Left colon (tissue), 1 donor: ENCODE results near the gene LDB3.

DNA sequence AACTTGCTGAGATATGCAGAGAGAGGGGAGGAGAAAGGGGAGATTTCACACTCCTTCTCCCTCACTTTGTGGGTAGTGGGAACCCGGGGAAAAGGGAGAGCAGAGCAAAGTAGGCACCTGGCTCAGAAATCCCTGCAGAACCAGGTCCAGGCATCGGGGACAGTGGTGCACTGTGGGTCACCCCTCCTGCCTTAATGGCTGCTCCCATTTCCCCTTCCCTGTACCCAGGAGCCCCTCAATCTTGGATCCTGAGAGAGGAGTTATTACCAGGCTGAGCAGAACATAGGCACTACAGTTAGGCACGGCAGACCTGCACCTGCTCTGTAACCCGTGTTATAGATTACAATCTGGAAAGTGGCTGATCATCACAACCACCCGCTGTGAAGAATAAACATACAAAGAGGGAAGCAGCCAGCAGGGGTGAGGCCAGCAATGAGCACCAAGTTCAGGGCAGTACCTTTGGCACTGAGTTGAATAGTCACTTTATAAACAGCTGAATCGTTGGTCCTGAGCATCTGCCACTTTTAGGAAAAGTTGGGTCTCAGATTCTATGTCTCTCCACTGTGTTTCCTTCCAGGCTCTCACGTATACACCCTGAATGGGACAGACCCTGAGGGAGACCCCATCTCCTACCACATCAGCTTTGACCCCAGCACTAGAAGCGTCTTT lies 1.7 kb downstream of the CDHR1 start:
- PRO-cap, result bidirectional peak, plus-strand start at position 486 of the sequence, minus-strand start at position 331 of the sequence

- PRO-cap, result no peak
Observed at GRCh38 chr10:84296401-84297135, 31.8 kb upstream of the CCSER2 start.

GRCh38 chr10:84329345-84329578 lies 873 bp downstream of the CCSER2 start:
- PRO-cap, result no peak

- PRO-cap, result no peak
Observed at GRCh38 chr10:86401988-86402880, 35.6 kb upstream of the GRID1 start.

- PRO-cap, result no peak
Observed at GRCh38 chr10:86668193-86669179, at the start of gene LDB3. Gene LDB3 (plus strand): TSS chr10:86668511.

- PRO-cap, result no peak
Observed at GRCh38 chr10:86690850-86691251, 22.5 kb downstream of the LDB3 start.

GRCh38 chr10:86693638-86694178 lies 25.4 kb downstream of the LDB3 start:
- PRO-cap, result no peak

DNA sequence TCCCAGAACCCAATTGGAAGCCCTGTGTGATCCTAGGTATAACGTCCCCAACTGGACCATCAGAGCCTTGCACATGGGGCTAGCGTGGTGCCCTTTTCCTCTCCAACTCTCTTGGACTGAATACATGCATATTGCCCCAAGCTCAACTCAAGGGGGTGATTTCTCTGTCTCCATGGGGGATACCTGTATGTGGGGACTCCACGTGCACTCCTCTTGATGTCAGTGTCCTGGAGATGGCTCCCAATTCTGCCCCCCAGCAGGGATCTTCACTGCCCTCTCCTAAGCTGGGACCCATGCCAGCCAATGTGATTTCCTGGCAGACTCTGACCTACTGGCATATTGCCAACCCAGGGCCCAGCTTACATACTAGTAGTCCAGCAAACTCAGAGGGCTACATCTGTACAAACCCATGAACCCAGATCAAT lies 26.3 kb upstream of the BMPR1A start:
- PRO-cap, result no peak

GRCh38 chr10:86732626-86733152 lies 23.7 kb upstream of the BMPR1A start:
- PRO-cap, result no peak

DNA sequence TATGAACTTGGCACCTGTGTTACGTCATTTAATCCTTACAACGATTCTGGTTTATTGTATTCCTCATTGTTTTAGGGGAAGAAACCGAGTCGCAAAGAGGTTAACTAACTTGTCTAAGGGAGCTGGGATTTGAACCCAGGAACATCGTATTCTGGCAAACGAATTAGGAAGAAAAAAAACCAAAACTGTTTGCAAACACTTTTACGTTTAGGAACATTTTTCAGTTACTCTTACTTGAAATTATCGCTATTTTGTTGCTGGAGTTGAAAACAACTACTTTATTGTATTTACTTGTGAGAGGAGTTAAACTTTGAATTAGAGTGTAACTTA lies 1.3 kb downstream of the BMPR1A start:
- PRO-cap, result bidirectional peak, plus-strand start at position 66 of the sequence, minus-strand start outside the sequence

DNA sequence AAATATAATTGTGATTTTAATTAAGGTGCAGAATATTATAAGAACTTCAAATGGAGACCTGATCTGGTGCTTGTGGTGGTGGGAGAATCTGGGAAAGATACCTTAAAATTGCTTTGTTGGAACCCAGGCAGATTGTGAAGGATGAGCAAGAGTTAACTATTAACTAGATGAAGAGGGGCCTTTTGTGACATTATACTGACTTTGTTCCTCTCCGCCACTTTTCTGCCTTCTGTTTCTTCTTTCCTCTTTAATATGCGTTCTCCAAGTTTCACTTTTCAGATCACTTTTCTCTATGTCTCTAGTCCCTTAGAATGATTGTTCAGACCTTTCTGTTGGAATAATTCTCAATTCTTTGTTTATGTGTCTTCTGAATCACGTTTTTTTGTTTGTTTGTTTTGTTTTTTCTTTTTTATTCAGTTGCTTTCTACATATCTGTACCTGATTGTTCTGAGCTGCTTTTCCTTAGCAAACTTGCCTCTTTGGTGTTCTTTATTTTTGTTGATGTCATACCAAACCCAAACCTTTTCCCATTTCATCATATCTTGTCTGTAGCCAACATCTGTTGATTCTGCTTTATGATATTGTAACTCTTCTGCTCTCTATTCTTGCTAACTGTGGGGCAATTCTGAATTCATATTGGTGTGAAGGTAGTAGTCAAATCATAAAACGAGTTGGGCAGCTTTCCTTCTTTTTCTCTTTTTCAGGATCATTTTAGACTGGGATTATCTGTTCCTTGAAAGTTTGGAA lies 2.8 kb downstream of the BMPR1A start:
- PRO-cap, result no peak

DNA sequence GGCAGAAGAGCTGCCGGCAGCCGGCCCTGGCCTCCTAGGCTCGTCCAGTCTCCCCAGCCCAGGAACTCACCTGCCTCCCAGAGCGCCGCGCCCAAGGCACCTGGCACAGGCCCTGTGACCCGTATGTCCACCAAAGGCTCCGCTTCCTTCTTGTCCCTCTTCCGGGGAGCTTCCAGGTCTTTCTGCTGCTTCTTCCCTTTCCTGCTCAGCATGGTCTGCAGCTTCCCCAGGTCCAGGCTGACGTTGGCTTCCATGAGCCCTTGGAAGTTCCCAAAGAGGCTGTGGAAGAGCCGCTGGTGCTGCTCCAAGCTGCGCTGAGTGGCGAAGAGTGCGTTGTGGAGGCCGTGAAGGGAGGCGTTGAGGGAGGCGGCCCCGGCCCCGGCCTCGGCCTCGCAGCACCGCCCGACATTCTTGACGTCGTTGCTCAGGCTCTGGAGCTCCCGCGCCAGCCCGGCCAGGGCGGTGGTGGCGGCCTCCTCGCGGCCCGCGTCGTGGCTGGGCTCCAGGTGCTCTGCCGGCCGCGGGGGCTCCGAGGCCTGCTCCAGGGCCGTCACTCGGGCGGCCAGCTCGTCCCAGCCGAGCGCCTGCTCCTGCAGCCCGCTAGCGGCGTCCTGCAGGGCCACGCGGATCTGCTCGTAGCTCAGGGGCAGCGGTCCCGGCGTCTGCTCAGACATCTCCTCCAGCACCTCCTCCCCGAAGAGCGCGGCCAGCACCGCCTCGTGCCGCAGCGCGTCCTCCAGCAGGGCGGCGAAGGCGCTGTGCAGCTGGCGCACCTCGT lies 15.0 kb downstream of the MMRN2 start:
- PRO-cap, result no peak

GRCh38 chr10:86955925-86956332 lies 1.5 kb downstream of the MMRN2 start:
- PRO-cap, result no peak

DNA sequence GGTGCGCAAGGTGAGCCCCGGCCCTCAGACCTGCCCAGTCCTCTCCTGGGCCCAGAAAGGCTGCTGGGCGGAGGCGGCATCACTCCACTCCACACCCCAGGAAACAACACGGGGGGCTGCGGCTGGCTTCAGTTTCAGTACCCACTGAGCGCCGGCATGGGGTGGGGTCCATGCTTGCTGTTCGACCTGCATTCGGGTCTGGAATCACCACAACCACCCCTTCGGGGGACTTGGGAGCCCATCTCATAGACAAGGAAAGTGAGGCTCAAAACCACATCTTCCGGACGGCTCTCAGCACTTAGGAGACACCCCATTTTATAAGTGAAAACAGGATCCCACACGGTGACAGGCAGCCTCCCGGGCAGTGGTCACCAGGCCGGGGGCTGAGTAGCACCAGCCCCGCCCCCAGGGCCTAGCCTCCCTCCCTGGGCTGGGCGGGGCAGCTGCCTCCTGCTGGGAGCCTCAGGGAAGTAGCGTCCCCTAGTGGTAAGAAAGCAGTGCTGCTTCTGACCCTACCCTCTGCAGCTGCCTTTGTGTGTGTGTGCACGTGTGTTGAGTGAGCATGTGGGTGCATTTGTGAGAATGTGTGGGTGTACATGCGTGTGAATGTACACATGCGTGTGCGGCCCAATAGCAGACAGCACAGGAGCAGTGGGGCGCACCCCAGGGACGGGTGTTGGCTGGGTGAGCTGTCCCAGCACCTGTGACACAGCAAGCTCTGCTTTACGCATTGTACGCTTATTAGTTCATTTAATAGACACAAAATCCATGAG lies 1.9 kb downstream of the SNCG start:
- PRO-cap, result no peak

GRCh38 chr10:87066777-87067457 lies 27.7 kb downstream of the GLUD1 start:
- PRO-cap, result no peak

GRCh38 chr10:87200844-87201308 lies 24.4 kb upstream of the NUTM2A start:
- PRO-cap, result no peak

DNA sequence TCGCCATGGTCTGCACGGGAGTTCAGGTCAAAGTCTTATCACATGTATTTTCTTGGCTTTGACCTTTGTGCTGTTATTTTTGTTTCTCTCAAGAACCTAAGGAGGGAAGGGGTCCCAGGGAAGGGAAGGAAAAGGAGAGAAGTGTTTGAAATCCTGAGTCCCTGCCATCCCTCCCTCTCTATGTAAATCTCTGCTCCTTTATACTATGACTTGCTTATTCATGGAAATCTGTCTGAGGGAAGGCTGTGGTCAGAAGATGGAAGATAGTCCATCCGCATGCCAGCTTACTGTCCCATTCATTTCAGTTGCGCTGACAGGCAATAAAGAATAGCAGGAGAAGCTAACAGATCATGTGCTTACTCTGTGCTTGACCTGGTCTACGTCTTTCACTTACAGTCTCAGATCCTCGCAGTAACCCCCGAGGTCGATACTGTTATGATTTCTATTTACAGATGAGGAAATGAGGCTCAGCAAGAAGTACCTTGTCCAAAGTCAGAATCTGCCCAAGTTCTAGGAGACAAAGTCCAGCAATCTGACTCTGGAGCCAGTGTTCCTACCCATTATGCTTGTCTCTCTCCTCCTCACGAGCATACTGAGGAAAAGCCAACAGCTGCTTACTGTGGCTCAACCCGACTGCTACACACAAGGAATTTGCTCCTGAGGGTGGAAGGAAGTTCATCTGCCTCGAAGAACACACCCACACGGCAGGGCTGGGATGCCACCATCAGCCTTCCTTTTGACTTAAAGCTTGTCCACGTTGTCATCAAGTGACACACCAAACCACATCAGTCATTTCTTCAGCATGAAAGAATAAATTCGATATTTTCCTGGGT lies 74.1 kb downstream of the MINPP1 start:
- PRO-cap, result unidirectional peak, minus-strand start at position 635 of the sequence

GRCh38 chr10:87594743-87595250 lies 64.9 kb upstream of the PAPSS2 start:
- PRO-cap, result no peak

- PRO-cap, result bidirectional peak, plus-strand start at chr10:87842521, minus-strand start at chr10:87842319
Observed at GRCh38 chr10:87842135-87842765, 21.1 kb downstream of the KLLN start.

DNA sequence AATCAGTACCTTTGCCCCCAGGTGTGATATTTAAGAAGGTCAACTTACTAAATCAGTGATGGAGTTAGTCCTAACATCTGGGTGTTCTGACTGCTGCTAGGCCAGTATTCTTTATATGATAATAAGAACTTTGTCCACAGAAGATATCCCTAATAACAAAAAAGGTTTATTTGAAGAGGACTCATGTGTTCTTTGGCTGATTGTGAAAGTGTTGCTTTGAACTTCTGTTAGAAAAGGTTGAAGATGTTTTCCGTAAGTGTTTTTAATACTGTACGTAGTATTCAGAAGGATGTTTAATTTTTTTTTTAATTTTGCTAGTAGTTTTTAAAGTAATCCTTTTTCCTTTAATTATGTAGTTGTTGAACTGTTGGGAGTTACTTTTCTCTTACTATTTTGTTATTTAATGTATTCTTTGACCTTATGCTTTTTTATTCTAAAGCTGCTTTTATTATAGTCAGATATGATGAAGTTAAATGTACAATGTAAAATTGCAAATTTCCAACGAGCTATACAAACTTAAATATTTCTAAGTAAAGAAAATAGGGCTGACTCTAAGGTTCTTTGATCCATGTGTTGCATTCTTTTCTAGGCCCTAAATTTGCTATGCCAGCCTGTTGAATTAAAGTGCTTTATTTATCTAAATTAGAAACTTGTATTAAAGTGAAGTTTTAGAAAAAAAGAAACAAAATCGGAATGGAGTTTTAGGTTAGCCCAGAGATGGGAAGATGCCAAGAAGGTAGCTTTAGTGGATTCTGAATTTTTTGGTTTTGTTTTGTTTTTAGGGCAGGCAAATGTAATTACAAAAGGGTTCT lies 10.5 kb downstream of the PTEN start:
- PRO-cap, result no peak